ENCODE results near the genes BCL6B and NLGN2.

- RRBS = no CpG with 5 or more reads among the region's 5 CpGs
Observed at GRCh38 chr17:5437744-5438329, 1.1 kb downstream of the C1QBP start.

DNA sequence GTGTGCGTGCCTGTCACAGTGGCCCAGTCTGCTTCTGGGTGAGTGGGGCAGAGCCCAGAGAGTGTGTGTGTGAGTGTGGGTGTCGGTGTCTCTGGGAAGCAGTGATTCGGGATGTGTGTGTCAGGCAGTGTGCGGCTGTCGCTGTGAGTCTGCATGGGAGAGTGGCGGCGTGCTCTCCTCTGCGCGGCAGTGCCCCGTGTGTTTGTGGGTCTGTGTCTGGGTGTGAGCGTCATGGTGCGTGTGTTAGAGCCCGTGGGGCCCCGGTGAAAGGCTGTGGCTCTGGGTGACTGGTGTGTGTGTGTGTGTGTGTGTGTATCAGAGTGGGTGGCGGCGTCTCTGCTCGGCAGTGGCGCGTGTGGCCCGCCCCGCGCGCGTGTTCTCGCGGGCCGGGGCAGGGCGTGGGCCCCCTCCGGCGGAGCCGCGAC, 303 bp upstream of the WSCD1 start:
- RRBS = no CpG with 5 or more reads among the region's 32 CpGs

DNA sequence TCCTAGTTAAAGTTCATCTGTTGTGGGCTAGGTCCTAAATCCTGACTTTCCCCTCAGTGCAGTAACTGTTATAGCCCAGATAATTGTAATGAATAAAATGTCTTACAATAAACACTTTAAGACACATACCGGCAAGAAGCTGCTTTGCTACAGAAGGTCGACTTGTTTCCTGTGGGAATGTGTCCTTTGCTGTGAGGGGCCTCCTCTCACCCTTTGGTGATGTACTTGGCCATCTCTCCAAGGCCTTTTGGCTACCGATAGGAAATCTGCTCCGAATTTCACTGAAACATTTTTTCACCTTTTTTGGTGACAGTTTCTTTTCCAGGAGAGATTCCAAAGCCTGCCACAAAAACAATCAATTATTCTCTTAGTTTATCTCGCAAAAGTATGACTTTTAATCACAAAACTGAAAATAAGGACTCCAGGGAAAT, 19.8 kb downstream of the KIAA0753 start:
- RRBS = no CpG with 5 or more reads among the region's 5 CpGs

DNA sequence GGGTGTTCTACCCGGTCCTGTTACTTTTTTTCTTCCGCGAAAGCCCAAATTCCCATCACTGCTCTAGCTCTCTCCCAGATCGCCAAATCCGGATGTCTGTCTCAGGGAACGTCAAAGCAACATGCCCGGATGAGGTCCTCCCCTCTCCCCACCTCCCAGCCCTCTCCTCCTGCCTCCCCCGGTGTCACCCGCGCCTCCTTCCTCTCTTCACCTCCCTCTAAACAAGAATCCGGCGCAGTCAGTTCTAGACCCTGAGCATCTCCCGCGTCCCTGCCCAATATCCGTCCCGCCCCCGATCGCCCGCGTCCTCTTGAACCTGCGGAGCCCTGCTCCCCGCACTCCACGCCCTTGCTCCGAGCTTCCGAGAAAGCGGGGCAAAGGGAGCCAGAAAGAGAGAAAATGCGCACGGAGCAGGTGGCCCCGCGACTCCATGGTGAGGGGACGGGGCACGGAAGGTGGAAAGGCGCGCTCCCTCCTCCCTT, 4.3 kb downstream of the C17orf100 start:
- RRBS = 11% methylated on average over 3 of the region's 34 CpGs

- RRBS = no CpG with 5 or more reads among the region's 12 CpGs
Observed at GRCh38 chr17:6774833-6775399, 1.1 kb upstream of the FBXO39 start.

- RRBS = no CpG with 5 or more reads among the region's 8 CpGs
Observed at GRCh38 chr17:7013771-7014159, 817 bp upstream of the C17orf49 start.

DNA sequence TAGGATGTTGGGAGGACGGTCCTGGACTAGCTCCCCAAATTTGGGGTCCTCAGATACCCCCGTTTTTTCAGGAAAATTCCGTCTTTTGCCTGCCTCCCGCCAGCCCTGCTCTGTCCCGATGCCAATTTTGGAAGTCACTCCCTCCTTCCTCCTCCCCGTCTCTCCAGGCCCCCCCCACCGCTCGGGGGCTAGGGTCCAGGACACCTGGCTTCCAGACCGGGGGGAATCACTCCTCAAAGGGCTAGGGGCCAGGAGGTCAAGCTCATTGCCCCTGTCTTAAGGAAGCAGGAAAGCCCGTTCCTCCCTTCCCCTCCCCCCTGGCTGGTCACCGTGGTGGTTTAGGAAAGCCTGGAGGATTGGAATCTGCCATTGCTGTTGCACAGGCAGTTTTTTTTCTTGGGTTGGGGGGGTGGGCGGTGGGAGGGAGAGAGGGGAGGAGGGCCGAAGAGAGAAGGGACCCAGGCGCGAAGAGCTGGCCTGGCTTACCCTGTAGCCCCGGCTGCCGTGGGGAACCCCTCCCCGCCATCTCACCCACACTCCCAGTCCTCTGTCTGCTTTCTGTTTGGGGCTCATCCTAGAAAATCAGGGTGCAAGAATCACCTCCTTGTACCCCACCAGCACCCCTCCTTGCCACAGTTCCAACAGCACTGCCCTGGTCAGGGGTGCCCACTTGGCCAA, 3.0 kb upstream of the BCL6B start:
- RRBS = no CpG with 5 or more reads among the region's 18 CpGs

DNA sequence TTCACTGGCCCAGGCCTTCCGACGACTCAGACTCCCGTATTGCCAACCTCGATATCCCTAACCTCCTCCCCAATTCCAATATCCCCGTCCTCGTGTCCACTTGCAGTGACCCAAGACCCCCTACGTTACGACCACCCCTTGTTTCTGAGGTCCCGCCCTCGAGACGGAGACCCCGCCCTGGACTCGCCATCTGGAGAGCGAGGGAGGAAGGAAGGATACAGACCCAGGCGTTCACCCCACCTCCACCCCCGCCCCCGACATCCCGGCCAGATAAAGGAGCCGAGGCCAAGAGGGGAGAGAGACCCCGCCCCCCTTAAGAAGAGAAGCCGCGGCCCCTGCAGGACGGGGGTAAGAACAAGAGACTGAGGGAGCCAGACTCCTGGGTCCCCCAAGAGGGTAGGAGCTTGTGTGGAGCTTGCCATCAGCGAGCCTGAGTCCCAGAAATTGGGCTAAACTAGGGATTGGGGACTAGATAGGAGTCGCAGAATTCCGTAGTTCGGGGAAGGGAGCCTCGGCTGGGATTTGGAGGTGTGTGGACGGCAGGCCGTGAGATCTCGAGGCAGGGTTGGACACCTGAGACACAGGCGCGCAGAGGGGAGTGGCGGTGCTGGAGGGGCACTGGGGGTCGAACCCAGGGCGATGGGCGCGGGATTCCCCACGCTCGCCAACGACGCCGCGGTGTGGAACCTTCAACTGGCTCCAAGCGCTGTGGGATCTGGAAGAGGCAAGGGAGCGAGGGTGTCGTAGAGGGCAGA, at the start of gene BCL6B:
Gene BCL6B, plus strand, starts transcription at position 299 of the 755 bp plus-strand sequence.
- RRBS = no CpG with 5 or more reads among the region's 47 CpGs

DNA sequence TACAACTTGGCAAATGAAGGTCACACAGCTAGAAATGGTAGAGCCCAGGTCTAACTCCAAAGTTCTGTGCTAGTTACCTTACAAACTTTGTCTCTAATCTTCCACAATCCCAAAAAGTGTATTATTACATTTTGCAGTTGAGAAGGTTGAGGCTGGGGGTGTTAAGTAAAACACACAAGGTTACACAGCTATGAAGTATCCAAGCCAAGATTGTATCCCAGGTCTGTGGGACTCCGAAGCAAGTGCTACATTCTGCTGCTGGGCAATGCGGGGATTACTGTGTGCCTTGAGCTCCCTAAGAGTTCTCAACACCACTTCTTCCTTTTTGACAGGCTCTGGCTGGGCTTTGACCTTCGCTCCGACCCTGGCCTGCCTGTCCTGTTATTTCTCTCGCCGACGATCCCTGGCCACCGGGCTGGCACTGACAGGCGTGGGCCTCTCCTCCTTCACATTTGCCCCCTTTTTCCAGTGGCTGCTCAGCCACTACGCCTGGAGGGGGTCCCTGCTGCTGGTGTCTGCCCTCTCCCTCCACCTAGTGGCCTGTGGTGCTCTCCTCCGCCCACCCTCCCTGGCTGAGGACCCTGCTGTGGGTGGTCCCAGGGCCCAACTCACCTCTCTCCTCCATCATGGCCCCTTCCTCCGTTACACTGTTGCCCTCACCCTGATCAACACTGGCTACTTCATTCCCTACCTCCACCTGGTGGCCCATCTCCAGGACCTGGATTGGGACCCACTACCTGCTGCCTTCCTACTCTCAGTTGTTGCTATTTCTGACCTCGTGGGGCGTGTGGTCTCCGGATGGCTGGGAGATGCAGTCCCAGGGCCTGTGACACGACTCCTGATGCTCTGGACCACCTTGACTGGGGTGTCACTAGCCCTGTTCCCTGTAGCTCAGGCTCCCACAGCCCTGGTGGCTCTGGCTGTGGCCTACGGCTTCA, 2.3 kb downstream of the SLC16A13 start:
- RRBS = no CpG with 5 or more reads among the region's 17 CpGs

- RRBS = no CpG with 5 or more reads among the region's 9 CpGs
Observed at GRCh38 chr17:7121280-7121808, 6.7 kb upstream of the ASGR2 start.

- RRBS = no CpG with 5 or more reads among the region's 6 CpGs
Observed at GRCh38 chr17:7228030-7228331, 6.3 kb downstream of the DVL2 start.

- RRBS = 3% methylated on average over 52 of the region's 96 CpGs
Observed at GRCh38 chr17:7237837-7238864, 1.1 kb downstream of the PHF23 start.

GRCh38 chr17:7240152-7241120, 1.2 kb upstream of the PHF23 start:
- RRBS = no CpG with 5 or more reads among the region's 10 CpGs

- RRBS = no CpG with 5 or more reads among the region's 8 CpGs
Observed at GRCh38 chr17:7241121-7241662, 1.1 kb downstream of the GABARAP start.

DNA sequence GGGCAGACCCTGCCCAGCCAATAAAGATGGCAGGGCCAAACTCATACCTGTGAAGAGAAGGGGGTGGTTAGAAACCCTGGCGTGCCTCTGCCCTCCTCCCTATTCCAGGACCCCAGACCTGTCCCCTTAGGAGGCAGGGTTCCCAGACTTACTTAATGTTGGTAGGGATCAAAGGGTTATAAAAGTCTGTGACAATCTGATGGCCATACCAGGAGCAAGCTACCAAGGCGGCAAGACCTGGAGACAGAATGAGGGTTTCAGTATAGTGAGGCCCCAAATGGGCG, 1.8 kb downstream of the CLDN7 start:
- RRBS = no CpG with 5 or more reads among the region's 3 CpGs

DNA sequence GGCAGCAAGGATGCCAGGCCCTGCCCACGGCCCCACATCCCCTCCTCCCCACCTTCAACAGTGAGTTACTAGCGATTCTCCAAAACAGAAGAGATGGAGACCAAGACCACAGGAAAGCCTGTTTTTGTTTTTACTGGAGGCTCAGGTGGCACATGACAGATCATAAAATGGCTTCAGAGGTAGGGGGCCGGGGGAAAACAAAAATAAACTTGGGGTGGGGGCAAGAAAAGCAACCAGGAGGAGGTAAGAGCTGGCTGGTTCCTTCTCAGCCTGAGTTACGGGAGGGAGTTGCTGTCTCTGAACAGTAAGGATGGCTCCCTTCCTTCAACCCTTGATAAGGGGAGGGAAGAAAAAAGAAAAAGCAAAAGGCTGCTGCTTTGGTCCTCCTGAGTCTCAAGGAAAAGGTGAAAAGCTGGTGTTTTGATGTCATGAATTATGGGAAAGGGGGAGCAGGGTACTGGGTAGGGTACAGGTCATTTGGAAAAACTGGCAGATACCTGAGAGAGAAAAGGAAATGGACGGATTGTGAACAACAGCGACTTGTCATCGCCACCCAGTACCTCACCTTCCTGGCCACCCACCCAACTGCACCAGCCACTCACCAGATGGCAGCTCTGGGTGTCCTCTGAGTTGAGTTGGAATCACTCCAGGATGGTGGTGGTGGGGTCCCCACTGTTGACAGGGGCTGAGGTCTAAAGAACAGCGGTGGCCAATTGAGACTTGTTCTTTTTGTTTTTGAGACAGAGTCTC, 6.1 kb downstream of the YBX2 start:
- RRBS = no CpG with 5 or more reads among the region's 8 CpGs

DNA sequence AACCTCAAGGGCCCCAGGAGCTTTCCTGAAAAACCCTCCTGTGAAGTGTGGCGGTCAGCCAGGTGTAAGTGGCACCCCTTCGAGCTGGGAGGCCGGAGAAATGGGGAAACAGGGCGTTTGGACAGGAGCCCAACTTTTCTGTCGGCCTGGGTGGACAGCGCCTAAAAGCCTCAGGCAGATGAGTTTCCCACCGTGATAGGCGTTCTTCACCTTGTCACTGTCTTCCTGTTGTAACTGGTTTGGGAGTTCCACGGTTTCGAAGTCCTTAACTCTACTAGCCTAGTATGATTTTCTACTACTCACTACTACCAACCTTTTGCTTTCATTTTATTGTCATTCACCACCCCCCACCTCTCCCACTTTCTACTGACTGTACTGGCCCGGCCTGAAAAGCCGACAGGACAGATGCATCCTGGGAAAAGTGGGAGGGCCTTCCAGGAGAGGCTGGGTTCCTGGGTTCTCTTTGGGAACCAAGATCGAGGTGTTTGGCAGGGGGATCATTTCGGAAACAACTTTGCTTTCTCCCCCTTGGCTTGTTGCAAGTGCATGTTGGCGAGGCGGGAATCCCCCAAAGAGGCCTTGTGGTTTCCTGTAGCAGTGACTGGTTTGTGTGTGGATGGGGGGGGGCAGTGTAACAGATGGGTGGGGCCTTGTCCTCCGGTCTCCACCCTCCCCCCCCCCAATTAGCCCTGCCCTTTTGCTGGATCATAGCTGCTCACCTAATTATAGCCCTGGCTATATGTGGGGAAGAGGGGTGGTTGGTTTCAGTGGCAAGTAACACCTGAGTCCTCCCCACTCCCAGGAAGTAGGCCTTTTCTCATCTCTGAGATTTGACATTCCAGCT, 1.3 kb downstream of the EIF5A start:
- RRBS = no CpG with 5 or more reads among the region's 17 CpGs

- RRBS = 16% methylated on average over 34 of the region's 82 CpGs
Observed at GRCh38 chr17:7383718-7384746, 3.1 kb downstream of the TNK1 start.

DNA sequence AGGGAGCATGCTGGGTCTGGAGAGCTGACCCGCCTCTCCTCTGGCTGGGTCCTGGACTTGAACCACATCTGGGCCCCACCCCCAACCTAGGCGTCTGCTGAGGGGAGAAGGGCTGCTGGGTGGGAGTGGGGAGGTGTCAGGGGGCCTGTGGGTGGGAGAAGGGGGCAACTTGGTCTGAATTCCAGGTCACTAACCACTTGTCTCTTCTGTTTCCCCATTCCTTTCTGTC, at the start of gene NLGN2:
Gene NLGN2, plus strand, starts transcription at position 165 of the 229 bp plus-strand sequence.
- RRBS = no CpG with 5 or more reads among the region's 2 CpGs

GRCh38 chr17:7484153-7484892, 3.1 kb downstream of the SLC35G6 start:
- RRBS = 3% methylated on average over 6 of the region's 57 CpGs

Measured in retinal pigment epithelial cell (primary cell).